Skin of body (tissue), 2 donors: Measurements from ENCODE around the genes DNM1 and PKN3.

- RAMPAGE, long total RNA = no peak
These were observed 1.6 kb upstream of the CIZ1 start for GRCh38 chr9:128192823-128193614.

- RAMPAGE, long total RNA = no peak
These were observed at the start of gene DNM1 for GRCh38 chr9:128202842-128204068. Gene DNM1 (plus strand): TSS chr9:128203379.

GRCh38 chr9:128390238-128391161, 19.3 kb downstream of the URM1 start:
- RAMPAGE, long total RNA = no peak

DNA sequence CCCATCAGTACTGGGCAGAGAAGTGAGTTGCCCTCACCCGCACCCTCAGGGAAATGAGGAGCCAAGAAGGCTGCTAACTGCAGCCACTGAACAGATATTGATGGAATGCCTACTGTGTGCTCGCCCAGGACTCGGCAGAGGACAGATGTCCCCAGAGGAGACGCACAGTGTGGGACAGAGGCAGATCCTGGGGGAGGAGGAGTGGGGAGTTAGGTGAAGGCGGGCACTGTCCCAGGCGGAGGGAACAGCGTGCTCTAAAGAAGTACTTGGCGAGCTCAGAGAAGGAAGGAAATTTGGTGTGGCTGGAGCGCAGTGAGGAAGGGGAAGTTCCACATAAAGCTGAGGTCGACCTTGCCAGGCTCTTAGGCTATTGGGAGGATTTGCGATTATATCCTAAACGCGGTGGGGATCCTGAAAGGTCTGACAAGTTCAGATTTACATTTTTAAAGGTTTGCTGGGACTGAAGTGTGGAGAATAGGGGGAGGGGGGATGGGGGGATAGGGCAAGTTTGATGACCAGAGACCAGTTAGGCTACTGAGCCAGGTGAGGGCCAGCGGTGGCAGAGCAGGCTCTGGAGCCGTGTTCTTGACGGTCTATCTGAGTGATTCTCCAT, 23.6 kb upstream of the CERCAM start:
- RAMPAGE, long total RNA = no peak

GRCh38 chr9:128472765-128473443, 17.1 kb downstream of the ODF2 start:
- RAMPAGE, long total RNA = no peak

GRCh38 chr9:128558335-128558898, 6.0 kb downstream of the SPTAN1 start:
- RAMPAGE, long total RNA = no peak

DNA sequence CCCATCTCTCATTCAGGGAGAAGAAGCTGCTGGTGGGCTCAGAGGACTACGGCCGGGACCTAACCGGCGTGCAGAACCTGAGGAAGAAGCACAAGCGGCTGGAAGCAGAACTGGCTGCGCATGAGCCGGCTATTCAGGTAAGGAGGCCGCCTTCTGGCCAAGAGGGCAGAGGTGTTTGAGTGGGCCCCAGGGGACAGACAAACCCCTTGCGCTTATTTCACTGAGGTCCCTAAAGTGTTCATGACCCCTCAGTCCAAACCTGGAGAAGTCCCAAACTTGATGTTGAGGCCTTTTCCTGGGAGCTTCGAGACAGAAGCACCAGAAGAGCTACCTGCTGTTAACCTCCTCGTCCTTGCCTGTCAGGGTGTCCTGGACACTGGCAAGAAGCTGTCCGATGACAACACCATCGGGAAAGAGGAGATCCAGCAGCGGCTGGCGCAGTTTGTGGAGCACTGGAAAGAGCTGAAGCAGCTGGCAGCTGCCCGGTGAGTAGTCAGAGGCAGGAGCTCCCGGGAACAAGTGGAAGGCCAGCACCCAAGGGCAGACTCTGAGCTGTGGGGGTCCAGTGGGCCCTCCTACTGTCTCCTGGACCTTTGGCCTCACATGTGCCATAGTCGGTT, 38.9 kb downstream of the DYNC2I2 start:
- RAMPAGE, long total RNA = no peak

DNA sequence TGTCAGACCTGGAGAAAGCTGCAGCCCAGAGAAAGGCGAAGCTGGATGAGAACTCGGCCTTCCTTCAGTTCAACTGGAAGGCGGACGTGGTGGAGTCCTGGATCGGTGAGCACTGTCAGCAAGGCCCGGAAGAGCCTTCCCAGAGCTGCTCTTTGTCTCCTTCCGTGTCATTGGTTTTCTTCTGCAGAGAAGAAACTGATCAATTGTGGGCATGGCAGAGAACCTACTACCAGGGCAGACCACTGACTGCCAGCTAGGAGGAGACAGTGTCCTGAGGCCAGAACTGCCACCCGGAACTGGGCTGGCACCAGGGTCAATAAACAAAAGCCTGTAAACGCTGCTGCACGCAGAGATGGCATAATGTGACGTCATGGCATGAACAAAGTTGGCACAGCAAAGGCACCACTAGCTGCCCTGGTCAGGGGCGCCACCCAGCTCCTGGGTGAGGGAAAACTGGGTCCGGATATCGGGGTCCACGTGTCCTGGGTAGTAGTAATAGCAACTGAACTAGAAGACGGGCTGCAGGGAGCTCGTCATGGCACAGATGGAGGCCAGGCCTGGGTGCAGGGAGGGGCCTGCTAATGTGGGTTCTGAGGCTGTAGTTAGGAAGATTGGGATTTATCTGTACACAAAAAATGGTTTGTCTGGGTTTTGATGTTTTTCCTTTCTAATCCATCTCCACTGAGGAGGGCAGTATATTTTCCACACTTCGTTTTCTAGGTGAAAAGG, 32.1 kb downstream of the DYNC2I2 start:
- RAMPAGE, long total RNA = no peak

DNA sequence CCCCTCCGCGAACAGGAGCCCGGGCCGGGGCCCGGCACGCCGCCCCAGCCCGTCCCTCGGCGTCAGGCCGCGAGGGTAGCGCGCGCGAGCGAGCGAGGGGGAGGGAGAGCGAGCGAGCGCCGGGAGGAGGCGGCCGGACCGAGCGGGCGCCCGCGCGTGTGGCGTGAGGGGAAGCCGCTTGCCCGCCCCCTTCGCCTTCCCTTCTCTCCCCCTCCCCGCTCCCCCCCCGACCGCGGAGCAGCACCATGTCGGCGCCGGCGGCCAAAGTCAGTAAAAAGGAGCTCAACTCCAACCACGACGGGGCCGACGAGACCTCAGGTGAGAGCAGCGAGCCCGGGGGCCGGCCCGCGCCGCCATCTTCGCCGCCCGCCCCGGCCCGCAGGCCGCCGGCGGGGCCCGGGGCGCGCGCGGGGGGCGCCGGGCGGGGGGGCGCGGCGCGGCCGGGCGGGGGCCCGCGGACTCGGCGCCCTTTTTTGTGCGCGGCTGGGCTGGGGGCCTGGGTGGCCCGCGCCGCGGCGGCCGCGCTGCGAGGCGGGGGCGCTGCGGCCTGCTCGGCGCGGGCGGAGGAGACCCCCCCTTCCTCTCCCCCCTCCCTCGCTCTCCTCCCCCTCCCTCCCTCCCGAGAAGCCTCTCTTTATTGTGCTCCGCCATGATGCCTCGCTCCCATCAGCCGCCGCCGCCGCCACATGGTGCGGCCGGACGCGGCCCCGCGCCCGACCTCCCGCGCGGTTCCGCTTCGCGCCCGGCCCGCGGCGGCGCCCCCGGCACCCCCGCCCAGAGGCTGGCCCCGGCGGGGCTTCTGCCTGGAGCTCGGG, 523 bp downstream of the SET start:
- RAMPAGE, long total RNA = no peak

DNA sequence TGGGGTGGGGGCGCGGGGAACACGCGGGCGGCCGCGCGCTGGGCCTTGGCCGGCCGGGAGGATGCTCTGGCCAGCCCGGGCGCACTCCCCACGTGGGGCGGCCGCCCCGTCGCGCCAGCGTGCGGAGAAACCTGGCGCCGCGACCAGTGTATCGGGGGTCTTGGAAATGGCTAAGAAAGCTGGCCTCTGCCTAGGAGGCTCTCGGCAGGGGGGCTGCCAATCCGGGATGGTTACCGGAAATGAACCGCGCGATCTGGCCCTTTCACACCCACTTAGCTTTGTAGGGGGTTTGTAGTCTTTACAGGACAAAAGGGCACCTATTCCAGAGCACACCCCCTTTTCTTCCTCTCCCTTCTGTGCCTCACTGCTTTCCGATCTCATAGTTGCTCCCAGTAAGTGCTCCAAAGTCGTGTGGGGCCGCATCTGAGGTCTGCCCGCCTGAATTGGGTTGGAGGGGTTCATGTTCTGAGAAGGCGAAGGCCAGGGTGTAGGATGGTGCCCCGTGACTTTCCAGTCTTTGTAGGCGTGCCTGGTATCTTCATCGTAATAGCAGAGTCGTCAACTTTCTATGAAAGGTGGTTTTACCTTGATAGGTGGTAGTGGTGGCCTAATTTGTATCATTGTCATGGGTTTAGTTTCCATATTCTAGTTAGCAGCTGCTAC, 1.3 kb downstream of the SET start:
- RAMPAGE, long total RNA = no peak

GRCh38 chr9:128702265-128702927, at the start of gene PKN3:
Gene PKN3 (plus strand): TSS chr9:128702503.
- RAMPAGE, long total RNA = no peak

GRCh38 chr9:128863755-128863954, 18.1 kb downstream of the KYAT1 start:
- RAMPAGE, long total RNA = no peak

GRCh38 chr9:128883239-128883386, 1.2 kb downstream of the LRRC8A start:
- RAMPAGE, long total RNA = no peak

DNA sequence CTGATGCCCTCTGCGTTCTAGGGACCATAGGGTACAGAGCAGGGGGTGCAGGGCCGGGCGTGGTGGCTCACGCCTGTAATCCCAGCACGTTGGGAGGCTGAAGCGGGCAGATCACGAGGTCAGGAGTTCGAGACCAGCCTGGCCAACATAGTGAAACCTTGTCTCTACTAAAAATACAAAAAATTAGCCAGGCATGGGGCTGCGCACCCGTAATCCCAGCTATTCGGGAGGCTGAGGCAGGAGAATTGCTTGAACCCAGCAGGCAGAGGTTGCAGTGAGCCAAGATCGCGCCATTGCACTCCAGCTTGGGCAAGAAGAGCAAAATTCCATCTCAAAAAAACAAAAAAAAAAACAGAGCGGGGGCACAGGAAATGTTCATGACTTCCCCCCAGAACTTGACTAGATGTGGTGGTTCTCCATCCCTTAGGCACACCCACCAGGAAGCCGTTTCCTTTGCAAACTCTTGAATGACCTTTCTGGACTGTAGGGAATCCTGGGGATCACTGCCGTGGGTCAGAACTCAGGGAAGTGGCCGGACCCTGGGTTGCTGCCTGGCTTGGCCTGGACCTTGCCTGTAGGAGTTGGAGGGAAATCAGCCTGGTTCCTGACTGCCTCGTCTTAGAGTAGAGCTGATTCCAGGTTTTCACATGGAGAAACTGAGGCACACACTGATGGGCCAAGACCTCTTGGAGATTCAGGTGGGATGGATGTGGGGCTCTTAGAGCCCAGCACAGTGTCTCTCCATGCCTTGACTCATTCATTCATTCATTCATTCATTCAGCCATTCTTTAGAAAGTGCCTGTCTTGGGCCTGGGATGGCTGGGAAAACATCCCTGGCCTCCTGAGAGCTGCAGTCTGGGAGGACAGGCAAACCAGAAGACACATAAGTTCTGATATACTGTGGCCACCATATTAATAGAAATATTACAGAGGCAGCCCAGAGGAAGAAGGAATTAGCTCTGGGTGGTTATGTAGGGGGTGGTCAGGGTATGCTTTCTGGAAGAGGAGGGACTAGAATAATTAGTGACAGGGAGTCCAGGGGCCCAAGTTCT, 2.0 kb downstream of the LRRC8A start:
- RAMPAGE, long total RNA = no peak

- RAMPAGE, long total RNA = no peak
These were observed 4.7 kb upstream of the PHYHD1 start for GRCh38 chr9:128915872-128916713.

DNA sequence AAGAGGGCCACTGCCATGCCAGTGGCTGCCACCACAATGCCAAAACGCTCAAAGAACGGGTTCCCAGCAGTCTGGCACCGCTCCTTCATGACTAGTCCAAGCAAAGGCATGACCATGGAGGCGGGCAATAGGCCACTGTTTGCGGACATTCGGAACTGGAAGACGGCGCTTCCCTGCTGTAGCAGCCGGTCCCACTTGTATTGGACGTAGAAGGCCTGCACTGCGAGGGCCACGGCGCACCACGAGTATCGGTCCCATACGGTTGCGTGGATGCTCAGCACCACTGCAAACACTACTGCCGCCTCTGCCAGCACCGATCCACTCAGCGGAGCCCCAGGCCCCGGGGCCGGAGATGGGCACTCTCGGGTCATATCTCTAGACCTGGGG, 477 bp downstream of the DOLK start:
- RAMPAGE, long total RNA = no peak

- RAMPAGE, long total RNA = no peak
These were observed 16.2 kb downstream of the MIGA2 start for GRCh38 chr9:129052544-129053071.

- RAMPAGE, long total RNA = no peak
These were observed 30.7 kb downstream of the IER5L start for GRCh38 chr9:129147332-129147760.

DNA sequence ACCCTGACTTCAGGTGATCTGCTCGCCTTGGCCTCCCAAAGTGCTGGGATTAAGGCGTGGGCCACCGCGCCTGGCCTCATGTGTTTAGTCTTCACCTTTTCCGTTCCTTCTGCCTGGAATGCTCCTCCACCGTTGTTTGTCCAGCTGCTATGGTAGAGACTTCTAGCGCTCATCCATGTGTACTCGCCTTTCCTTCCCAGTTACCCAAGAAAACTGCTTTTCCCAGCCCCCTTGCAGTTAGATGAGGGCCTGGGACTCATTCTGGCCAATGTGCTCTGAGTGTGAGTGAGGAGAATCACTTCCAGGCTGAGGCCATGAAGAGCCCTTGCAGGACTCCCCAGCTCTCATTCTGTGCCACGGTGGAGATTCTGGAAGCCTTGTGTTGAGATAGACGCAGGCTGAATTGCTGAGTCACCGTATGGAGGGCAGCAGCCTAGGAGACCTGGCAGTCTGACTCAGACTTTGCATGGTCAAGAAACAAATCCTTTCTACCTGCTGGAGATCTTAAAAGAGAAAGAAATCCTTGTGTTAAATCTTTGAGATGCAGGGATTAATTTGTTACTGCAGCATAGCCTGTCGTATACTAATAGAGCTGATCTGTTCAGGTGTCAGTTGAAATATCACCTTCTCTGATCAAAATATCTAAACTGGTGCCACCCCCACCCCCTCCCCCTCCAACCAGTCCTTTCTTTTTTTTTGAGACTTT, 10.1 kb downstream of the IER5L start:
- RAMPAGE, long total RNA = no peak

DNA sequence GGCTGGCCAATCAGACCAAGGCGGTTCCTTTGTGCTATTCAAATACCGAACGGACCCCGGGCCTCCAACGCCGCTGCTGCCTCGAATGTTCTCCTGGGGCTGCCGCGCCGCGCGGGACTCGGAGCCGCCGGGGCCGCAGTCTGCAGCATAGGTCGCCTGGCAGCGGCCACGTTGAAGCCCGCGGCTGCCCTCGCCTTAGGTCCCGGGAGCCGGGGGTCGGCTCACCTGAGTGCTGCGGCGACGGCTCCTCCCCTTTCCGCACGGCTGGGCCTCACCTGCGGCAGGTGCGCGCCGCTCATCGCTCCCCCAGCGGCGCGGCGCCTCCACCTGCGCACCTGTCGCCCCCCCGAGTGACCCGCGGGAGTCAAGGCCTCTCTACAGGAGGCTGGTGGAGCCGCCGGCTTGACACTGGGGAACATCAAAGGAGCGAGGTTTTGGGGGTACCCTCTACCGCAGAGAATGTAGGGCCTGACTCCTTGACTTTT, 364 bp upstream of the IER5L start:
- RAMPAGE, long total RNA = no peak